Cerebellum (tissue), 5 donors: ENCODE measurements around the genes SEMA4D and SYK.

DNA sequence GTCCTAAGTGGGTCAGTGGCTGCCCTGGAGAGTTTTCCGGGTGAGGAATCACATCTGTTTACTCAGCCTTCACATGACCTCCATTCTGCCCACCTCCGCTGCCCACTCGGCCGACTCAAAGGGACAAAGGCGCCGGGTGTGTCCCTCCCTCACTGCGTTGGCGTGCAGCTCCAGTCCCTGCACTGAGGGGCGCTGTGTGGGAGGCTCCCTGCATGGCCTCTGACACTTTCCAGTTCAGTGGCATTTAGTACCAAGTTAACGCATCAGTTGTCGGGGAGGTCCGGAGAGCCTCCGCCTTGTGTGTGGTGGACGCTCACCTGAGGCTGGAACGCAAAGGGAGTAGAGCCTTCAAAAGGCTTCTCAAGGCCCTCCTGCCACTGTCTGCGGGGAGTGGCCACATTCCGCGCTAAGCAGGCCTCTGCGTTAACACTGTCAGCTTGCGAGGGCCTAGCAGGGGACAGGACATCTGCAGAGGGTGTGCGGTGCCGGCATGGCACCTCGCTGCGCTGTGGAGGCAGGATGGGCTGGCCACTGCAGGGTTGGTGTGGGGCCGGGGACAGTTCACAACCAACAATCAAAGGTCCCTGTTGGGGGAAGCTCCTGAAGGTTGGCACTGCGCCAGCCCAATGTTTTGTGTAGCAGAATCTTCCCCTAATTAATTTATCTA, 171.6 kb downstream of the NXNL2 start:
- PRO-cap, 3 experiments = no peak in any of the 3 experiments
- RAMPAGE, long total RNA = no peak

- PRO-cap, 3 experiments = no peak in any of the 3 experiments
- RAMPAGE, long total RNA = no peak
Measured at GRCh38 chr9:88932733-88933200, 58.5 kb upstream of the S1PR3 start.

- PRO-cap, 3 experiments = no peak in any of the 3 experiments
- RAMPAGE, long total RNA = no peak
Measured at GRCh38 chr9:89175830-89176065, 2.9 kb downstream of the SHC3 start.

DNA sequence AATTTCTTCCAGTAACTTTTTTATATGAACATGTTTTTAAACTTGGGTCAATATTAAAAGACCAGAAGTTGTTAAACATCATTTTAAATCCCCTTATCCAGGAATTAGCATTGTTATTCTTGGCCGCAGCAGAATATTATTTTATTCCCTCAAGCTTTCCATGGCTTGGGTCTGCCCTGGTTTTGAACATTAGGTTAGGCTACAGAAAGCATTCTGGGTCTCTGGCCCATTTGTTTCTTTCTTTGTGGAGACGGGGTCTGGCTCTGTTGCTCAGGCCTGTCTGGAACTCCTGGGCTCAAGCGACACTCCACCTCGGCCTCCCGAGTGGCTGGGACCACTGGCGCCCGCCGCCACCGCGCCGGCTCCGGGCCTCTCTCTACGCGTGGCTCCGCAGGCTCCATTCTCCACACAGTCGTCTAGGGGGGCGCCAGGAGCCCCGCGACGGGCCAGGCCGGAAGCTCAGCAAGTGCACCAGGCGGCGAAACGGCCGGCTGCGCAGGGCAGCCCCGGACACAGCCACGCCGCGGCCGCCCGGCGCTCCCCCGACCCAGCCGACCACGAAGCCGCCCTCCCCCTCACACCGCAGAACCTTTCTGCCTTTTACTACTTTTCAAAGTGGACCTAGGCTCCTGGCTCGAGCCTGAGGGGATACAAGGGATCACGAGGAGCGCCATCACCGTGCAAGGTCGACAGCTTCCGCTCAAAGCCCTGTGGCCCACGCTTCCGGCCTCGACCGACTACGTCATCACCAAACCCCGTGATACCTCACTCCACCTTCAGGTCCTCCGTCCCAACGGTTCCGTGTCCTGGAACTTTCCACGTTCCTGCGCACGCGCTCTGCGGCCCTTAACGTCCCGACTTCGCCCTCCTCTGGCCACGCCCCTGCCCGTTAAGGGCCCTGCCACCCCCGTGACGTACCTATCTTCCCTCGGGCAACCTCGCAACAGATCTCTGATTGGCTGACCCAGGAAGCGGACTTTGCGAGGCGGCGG, 606 bp upstream of the CKS2 start:
- PRO-cap, 3 experiments = peak in 3 of 3 experiments; most common plus-strand start position 465 of the sequence (in 1); most common minus-strand start position 719 of the sequence (in 3)
- RAMPAGE, long total RNA = no peak

DNA sequence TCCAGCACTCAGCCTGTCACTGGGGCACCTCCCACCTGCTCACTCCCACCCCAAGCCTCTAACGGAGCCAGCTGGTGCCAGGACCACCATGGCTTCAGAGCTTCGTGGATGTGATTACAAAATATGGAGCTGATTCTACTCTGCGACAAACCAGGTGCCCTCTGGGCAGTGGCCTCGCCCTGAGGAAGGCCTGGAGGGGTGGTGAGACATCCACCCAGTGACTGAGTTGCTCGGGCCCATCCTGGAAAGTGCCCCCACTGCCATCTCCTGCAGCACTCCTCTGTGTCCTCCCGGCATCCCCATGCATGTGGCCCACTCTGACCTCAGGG, 49.5 kb downstream of the SECISBP2 start:
- PRO-cap, 3 experiments = no peak in any of the 3 experiments
- RAMPAGE, long total RNA = no peak

GRCh38 chr9:89405101-89405792, 86.9 kb downstream of the SECISBP2 start:
- PRO-cap, 3 experiments = no peak in any of the 3 experiments
- RAMPAGE, long total RNA = no peak

GRCh38 chr9:89471406-89471816, 26.5 kb downstream of the SEMA4D start:
- PRO-cap, 3 experiments = no peak in any of the 3 experiments
- RAMPAGE, long total RNA = no peak

DNA sequence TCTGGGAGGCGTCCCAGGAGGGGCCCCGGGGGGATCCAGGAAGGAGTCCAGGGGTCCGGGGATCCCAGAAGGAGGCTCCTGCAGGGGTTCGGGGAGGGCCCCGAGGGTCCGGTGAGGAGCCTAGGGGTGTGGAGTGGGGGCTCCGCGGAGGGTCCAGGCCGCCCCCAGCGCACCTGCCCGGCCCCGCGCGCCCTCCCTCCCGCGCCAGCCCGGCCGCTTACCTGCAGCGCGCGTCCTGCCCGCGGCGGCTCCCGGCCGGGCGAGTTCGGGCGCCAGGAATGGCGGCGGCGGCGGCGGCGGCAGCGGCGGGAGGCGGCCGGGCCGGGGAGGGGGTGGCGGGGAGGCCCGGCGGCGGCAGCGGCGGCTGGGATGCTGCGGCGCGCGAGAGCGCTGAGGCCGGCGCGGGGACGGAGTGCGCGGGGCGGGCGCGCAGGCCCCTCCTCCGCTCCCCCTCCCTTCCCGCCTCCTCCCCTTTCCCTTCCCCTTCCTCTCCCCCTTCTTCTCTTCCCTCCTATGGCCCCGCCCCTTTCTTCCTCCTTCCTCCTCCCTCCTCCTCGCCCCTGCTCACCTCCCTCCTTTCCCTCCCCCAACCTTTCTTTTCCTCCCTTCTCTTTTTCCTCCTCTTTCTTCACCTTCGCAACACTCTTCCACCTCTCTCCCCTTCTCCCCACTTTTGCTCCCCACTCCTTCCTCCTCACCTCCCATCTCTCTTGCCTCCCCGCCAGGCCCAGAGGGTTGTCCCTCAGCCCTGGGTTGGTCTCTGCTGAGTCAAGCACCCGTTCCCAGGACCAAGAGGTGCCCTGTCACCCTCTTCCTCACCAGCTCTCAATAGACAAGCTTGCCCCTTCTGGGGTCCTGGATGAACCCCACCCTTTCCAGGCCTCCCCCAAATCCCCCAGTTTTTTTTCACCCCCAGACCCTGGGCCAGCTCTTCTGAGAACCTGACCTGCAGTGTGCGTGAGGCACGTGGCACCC, at the start of gene SEMA4D:
TSS of gene SEMA4D (minus strand) at position 416 of the 975 bp plus-strand sequence.
- PRO-cap, 3 experiments = peak in 1 of 3 experiments; most common minus-strand start position 280 of the sequence (in 1)
- RAMPAGE, long total RNA = no peak

DNA sequence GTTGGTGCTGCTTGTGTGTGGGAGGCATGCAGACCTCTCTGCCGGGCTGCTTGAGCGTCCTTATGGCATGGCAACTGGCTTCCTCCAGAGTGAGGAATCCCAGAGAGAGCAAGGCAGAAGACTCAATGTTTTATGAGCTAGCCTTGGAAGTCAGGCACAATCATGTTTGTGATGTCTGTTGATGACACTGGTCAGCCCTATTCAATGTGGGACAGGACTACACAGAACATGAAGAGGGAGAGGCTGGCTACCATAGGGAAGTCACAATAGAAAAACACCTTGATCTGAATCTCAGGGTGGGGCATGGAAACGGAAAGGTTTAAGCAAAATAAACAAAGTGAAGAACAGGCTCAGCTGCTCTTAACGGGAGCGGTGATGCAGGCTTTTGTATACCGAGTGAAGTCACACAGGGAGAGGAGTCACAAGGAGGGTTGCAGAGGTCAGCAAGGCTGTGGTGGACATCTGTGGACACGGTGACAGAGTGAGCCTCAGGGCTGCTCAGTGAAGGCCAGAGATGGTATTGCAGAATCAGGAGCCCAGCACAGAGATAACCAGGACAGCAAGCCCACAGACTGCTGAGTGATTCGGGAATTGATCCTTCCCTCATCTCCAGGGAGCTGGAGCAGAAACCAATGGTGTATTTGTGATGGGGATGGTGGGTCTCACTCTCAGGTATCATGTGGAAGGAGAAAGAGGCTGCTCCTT, 30.6 kb upstream of the SEMA4D start:
- PRO-cap, 3 experiments = no peak in any of the 3 experiments
- RAMPAGE, long total RNA = no peak

DNA sequence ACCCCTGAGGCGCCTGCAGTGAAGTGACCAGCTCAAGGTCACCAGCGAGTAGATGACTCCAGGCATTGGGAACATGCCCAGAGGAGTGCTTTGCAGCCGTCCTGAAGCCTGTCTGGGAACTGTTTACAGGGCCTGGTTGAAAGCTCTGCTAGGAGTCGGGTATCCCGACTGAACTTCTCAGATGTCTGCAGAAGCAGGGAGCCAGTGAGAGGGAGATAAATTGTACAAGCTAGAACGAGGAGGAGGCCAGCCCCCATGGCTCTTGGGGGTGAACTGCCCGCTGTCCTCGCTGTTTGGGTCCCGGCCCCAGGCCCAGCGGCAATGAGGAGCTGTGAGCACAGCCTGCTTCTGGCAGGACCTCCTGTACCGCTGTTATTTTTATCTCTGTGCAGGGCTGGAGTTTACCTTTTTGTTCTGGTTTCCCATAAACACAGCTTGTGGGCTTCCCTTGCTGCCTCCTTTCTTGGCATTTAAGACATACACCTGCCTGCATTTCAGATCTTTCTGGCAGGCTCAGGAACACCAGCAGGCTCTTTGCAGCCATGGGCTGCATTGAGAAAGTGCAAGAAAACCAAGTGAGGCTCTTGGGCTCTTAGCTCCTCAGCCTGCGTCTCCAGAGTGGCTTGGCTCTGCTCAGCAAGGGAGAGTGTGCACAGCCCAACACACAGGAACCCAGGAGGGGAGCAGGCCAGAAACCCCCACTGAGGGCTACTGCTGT, 18.7 kb downstream of the GADD45G start:
- PRO-cap, 3 experiments = no peak in any of the 3 experiments
- RAMPAGE, long total RNA = no peak

GRCh38 chr9:89661929-89662657, 57.3 kb downstream of the GADD45G start:
- PRO-cap, 3 experiments = peak in 3 of 3 experiments; most common plus-strand start chr9:89662198 (in 1); most common minus-strand start chr9:89662072 (in 2)
- RAMPAGE, long total RNA = no peak

- PRO-cap, 3 experiments = no peak in any of the 3 experiments
- RAMPAGE, long total RNA = no peak
Measured at GRCh38 chr9:89666812-89667441, 62.1 kb downstream of the GADD45G start.

GRCh38 chr9:89677440-89678230, 72.8 kb downstream of the GADD45G start:
- PRO-cap, 3 experiments = no peak in any of the 3 experiments
- RAMPAGE, long total RNA = no peak

GRCh38 chr9:89746541-89747181, 141.8 kb downstream of the GADD45G start:
- PRO-cap, 3 experiments = no peak in any of the 3 experiments
- RAMPAGE, long total RNA = no peak

DNA sequence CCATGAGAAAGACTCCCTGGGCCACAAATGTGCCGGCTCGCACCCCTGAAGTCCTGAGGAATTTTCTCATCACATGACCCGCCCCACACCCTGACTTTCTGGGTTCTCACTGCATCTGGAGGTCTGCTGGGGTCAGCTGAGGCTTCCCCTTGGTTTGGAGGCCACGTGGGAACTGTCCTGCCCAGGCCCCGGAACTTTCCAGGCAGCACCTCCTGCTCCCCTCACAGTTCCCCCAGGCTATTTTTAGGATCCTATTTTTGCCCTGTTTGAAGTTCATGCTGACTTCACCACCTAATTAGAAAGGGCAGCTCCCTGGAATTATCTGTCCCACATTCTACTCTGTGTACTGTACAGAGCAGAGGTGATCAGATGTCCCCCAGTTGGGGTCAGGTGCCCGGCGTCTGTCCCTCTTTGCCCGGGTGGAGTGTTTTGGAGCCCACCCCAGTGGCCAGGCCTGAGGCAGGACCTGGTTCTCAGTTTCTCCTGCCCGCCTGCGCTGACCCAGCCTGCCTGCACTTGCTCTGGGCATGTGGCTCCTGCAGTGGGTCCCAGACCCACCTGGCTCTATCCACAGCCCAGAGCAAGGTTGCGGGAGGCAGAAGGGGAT, 268.1 kb downstream of the GADD45G start:
- PRO-cap, 3 experiments = no peak in any of the 3 experiments
- RAMPAGE, long total RNA = no peak

GRCh38 chr9:89996147-89996587, 391.4 kb downstream of the GADD45G start:
- PRO-cap, 3 experiments = no peak in any of the 3 experiments
- RAMPAGE, long total RNA = no peak

- PRO-cap, 3 experiments = no peak in any of the 3 experiments
- RAMPAGE, long total RNA = no peak
Measured at GRCh38 chr9:90021317-90021634, 416.5 kb downstream of the GADD45G start.

DNA sequence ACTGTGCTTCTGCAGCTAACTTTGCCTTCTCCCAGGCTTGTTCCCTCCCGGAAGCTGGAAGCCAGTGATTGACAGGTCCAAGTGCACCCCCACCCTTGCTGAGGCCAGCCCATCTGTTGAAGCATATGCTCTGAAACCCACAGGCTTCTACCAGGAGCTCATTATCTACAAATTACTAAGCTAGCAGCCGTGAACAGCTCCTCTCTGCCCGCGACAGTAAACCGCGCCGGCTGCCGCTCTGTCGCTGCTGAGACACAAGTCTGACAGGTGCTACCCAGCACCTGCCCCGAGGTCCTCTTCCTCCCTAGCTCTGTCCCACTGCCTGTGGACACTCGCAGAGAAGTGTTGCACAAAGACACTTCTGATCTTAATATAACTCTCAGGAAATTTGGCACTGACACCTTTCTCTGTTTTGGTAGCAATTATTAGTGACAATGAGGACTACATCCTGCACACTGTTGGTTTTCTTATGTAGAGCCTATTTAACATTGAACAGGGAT, 490.9 kb downstream of the GADD45G start:
- PRO-cap, 3 experiments = no peak in any of the 3 experiments
- RAMPAGE, long total RNA = no peak

DNA sequence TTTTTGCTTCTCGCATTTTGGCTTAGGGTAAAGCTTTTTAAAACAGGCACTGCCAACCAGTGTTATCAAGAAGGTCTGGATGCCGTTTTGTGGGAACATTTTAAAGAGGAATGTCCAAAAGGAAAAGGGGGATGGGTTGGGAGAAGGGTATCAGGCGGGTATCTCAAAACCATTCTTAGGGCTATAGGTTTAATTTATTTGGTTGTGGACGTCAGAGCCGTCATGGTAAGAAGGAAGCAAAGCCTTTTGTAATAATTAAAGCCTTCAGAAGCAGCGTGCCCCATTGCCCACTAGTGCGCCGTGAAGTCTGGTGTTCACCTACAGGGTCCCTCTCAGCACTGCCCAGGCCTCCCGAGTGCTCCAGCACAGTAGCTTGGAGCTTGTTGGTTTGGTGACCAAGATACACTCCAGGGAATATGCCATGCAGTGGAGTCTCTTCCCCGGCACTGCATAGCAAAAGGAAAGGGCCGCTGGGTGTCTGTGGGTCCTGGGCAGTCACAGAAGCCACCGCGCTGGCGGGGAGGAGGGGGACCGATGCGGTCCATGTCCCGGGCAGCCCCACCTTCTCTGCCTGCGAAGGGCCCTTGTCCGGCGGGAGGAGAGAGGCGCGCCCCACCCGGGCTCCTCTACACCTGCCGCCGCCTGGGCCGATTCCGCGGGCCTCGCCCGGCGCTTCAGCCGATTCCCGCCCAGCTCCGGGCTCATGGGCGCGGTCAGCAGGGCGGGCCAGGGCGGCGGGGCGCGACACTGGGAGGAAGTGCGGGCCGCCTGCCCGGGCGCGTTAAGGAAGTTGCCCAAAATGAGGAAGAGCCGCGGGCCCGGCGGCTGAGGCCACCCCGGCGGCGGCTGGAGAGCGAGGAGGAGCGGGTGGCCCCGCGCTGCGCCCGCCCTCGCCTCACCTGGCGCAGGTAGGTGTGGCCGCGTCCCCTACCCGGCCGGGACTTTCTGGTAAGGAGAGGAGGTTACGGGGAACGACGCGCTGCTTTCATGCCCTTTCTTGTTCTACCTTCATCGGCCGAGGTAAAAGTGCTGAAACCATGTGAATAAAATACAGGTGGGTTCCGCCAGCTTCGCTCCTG, at the start of gene SYK:
TSS of gene SYK (plus strand) at position 834 of the 1,079 bp plus-strand sequence.
- PRO-cap, 3 experiments = peak in 1 of 3 experiments; most common plus-strand start position 834 of the sequence (in 1)
- RAMPAGE, long total RNA = no peak

- PRO-cap, 3 experiments = no peak in any of the 3 experiments
- RAMPAGE, long total RNA = no peak
Measured at GRCh38 chr9:91118868-91119564, 242.7 kb downstream of the AUH start.